WTC11 (cell line): ENCODE data around the gene RUNX1.

DNA sequence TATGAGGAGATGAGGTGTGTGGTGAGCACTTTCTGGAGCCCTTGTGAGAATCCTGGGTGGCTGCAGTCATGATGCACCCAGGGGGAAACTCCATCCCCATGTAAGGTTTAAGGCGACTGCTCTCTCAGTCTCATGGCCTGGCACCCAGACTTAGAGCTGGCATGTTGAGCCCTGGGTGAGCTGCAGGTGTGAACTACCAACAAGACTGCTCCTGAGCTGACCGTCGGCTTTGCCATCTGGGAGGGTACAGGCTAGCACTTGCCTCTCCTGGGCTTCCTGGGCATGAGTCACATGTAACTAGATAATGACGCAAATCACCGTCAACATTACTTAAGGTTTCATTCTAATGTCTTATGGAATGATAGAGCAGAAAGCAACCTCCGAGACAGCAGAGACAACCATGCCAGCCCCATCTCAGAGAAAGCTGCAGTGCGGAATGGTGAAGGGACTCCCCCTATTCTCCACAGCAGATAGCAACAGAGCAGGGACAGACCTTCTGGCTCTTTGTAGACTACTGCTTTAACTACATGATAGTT is 144.7 kb downstream of the CLIC6 start:
- PRO-cap, result no peak

- PRO-cap, result no peak
Observed at GRCh38 chr21:34837060-34838156, 168.6 kb downstream of the CLIC6 start.

GRCh38 chr21:34839741-34840479 is 171.1 kb downstream of the CLIC6 start:
- PRO-cap, result no peak

- PRO-cap, result no peak
Observed at GRCh38 chr21:34881493-34882423, 167.3 kb downstream of the RUNX1 start.

DNA sequence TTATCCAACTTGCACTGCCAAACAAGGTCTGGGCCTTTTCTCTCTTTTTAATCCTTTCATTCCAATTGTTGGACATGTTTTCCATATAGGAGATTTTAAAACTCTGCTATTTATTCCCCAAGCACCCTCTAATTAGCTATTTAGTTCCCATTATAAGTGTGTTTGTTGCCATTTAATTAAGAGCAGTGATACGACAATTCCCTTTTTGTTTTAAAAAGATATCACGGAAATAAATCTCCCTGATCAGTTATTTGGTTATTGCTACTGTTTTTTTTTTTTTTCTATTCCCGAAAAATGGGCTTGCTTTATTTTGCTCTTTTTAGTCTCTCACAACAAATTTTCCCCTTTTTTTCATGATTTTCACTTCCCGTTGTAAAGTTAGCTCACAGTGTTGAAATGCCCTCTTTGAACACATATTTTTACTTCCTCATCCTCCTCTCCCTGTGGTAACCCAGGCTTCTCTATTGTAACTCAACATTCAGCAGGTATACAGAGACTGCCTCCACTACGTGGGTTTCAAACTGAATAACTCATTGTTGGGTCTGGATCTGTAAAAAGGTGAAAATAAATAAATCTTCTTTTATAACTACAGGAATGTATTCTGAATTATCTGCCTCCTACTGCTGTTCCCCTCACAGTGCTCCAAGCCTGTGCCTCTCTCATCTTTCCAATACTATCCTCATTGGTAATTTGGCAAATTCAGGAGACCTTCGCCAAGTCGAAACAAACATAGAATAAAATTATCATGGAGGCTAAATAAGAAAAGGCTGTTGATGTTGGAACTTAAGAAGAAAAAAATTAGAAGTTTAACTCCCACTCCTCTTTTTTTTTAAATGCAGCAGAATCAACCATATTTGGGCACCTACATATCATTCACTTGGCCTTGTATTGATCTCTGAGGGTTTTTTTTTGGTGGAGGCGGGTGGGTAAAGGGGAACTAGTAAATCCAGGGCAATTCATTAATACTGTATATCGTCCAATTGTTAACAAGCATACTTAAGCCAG is 166.4 kb downstream of the RUNX1 start:
- PRO-cap, result no peak

DNA sequence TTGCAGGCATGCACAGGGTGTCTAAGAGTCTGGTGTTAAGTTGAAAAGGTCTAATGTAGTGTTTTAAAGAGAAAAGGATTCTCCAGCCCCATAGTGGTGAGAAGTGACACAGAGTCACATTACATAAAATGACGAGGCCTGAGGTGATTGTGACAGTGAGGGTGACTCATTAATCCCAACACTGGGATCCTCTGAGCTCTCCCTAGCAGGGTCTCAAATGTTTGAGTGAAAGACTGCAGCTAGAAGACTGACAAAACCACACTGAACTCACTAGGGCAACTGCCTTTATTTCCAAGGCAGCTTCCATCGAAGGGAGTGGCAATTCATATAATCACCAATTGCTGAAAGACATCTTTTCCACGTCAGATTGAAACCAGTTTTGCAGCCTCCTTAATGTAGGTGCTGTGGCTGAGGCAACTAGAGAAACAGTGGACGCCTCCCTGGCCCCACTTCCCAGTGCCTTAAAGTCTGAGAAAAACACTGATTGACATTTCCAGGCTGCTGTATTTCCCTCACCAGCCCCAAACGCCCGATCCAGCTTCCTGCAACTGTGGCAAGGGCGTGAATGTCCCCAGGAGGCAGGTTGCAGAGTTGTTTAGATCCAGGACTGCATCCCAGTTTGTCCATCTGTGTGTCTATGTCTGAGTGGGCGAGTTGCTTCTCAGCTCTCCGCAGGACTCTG is 81.4 kb downstream of the RUNX1 start:
- PRO-cap, result no peak

DNA sequence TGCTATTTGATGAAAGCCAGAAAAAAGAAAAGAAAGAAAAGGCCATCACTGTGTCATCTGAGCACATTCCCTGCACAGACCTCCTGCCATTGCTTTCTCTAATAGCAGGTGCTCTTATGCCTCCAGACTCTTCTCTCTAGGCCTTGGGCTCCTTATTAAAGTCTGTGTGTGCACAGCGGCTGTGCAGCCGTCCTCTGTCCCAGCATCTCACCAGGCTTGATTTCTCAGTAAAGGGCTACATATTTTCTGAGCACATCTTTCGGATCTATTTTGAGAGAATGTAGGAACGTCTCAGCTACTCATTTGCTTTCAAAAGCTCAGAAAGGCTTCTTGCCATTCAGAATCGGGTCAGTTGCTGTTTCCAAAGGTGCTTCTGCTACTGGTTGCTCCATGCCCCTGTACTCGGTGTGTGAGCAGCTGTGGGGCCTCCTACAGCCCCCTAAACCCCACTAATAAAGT is 4.5 kb downstream of the RUNX1 start:
- PRO-cap, result no peak

GRCh38 chr21:35048648-35049758 is at the start of gene RUNX1:
TSS of gene RUNX1 (minus strand) at chr21:35049302.
- PRO-cap, result no peak

- PRO-cap, result no peak
Observed at GRCh38 chr21:35050402-35050873, 1.3 kb upstream of the RUNX1 start.

DNA sequence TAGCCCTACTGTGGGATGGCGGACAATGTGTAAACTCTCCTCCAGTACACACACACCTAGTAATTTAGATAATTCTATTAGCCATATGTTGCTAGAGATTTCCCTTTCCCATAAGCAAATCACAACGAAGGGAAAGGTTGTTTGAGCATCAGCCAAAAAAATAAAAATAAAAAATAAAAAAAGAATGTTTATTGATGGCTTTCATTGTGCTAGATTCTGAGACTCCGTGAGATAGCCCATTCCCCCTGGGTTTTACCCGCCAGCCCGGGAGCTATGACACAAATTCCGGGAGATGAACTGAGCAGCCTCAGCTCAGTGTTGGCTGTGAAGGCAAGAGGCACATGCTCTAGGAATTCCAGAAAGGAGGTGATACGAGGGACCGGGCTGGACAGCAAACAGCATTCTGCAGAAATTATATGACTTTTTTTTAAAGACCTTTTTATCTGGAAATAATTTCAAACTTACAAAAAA is 378.5 kb upstream of the RUNX1 start:
- PRO-cap, result no peak

GRCh38 chr21:35564978-35565484 is 495.3 kb downstream of the SETD4 start:
- PRO-cap, result no peak

DNA sequence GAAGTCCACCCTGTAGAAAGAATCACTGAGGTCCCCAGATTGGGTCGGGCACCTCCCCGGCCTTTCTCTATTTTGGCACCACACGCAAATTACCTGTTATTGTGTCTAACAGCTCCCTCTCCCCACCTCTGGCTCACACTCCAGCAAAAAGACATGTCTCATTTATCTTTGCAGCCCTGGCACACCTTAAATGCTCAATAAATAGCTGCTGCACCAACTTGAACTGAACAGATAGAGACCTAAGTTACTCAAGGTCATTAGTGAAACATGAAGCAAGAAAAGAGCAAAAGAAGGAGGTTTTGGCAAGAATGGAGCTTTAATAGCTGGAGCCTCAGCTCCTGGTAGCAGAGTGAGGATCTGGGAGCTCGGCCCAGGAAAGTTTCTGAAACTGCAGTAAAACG is 207.6 kb downstream of the SETD4 start:
- PRO-cap, result no peak

- PRO-cap, result no peak
Observed at GRCh38 chr21:36075088-36075463, 5.3 kb downstream of the CBR1 start.

GRCh38 chr21:36187066-36187534 is 30.5 kb downstream of the DOP1B start:
- PRO-cap, result unidirectional peak, minus-strand start at chr21:36187275

- PRO-cap, result no peak
Observed at GRCh38 chr21:36322775-36323517, 2.9 kb downstream of the MORC3 start.

- PRO-cap, result no peak
Observed at GRCh38 chr21:36422201-36422819, 37.1 kb downstream of the CHAF1B start.

- PRO-cap, result no peak
Observed at GRCh38 chr21:36699677-36700298, 873 bp downstream of the SIM2 start.

GRCh38 chr21:36700456-36700961 is 1.6 kb downstream of the SIM2 start:
- PRO-cap, result no peak

- PRO-cap, result no peak
Observed at GRCh38 chr21:36862689-36863631, 103.5 kb downstream of the HLCS start.

- PRO-cap, result no peak
Observed at GRCh38 chr21:36980265-36981059, 14.0 kb upstream of the HLCS start.